Testis (tissue), 5 donors: Measurements from ENCODE around the genes KIAA0408 and AKAP7.

DNA sequence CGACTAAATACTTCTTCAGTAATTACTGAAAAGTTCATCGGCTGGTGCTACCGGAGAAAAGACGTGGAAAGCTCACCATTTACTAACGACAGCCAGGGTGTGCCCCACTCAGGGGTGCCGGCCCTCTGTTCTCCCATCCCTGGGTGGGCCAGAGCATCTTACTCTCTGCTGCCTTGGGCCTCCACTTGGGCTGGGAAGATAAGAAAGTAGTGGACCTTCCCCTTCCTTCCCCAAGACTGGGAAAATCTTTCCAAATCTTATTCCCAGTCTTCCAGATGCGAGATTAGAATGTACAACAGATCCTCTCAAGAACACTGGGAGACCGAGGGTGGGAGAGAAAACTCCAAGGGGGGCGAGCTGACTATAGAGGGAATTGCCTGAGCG lies 1.3 kb upstream of the RSPO3 start:
- PRO-cap, 3 experiments, result no peak in any of the 3 experiments
- RAMPAGE, long total RNA, 2 experiments, result no peak in any of the 2 experiments
- RRBS, result 9% methylated on average over 4 of the region's 10 CpGs

- PRO-cap, 3 experiments, result peak in 1 of 3 experiments; most common minus-strand start chr6:127121532 (in 1)
- RAMPAGE, long total RNA, 2 experiments, result no peak in any of the 2 experiments
- RRBS, result no CpG with 5 or more reads among the region's 17 CpGs
Measured at GRCh38 chr6:127121239-127121874, 2.9 kb downstream of the RSPO3 start.

DNA sequence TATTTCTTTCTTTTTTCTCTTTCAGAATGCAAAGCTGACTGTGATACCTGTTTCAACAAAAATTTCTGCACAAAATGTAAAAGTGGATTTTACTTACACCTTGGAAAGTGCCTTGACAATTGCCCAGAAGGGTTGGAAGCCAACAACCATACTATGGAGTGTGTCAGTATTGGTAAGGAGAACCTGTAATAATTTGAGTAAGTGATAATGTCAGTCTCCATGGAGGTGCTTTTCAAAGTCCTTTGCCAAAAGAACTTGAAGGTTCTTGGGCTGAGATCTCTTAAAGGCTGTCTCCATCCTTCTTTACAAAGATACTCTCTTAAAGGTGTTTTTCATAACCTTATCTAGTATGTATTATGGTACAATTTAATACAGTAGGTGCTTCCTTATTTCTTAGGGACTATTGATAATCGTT lies 31.9 kb downstream of the RSPO3 start:
- PRO-cap, 3 experiments, result no peak in any of the 3 experiments
- RAMPAGE, long total RNA, 2 experiments, result no peak in any of the 2 experiments
- RRBS, result no CpG with 5 or more reads among the region's 1 CpG

DNA sequence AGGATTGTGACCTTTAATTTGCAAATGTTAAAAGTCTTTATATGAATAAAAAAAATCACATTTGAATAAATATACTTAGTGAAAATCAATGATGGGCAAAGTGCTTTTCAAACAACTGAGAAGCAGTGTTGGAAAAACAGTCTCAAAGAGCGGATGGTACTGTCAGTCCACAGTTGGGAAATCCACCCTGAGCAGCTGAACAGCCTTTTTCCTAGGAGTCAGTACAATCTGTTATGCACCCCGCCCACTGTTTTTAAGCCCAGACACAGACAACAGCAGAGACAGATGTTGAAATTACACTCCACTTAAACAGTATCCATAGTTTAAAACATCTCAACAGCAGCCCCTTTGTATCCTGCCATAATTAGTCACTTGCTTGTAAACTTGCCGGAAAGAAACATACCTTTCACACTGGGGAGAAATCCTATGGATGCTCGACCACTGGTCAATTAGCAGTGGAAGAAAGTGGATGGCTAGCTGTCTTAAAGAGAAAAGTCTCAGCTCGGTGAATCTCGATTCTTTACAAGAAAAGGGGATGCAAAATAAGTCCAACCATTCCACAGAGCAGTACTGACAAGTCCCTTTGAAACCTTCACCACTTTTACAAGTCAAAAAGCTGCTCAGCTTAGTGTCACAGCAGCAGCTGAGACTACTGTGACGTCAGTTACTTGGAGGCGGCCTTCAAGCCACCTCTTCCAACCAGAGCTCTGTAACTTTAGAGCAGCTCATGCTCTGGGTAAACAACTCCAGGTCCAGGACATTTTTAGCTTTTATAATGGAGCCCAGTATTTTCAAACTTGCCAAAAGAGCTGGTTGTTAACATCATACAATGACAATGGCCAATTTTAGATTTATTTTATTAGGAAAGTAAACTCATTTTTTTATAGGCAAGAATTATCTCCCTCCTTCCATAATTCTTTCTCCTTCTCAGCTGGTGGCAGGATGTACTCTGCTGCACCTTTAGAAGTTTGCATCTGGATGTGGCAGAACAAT lies at the start of gene KIAA0408:
Gene KIAA0408, minus strand, starts transcription at position 618 of the 993 bp plus-strand sequence.
- PRO-cap, 3 experiments, result peak in 3 of 3 experiments; most common plus-strand start position 256 of the sequence (in 1); most common minus-strand start position 603 of the sequence (in 3)
- RAMPAGE, long total RNA, 2 experiments, result no peak in any of the 2 experiments
- RRBS, result no CpG with 5 or more reads among the region's 8 CpGs

DNA sequence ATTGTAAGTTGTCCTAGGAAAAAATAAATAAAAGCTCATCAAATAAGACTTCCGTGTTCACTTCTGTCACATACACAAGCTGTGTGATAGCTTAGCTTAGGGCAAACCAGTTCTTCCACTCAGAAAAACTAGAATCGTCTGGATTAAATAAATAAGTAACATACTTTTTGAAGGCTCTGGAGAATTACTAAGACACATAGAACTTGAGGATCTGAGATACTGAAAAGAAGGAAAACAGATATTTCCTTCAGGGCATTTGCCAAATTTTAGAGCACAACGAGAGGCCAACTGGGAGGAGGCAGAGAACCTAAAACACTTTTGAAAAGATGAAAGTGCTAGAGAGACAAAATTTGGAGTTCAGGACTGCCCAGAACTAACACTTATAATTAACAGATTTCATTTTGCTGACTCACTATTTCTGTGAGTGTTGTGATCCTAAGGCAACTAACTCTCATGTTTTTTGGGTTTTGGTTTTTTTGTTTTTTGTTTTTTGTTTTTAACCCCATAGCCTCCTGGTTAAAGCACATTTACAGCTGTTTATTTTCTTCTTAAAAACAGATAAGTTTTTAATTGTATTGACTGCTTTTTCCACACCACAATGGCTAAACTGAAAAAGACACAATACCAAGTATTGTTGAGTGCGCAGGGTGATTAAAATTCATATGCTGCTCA lies 38.7 kb upstream of the THEMIS start:
- PRO-cap, 3 experiments, result no peak in any of the 3 experiments
- RAMPAGE, long total RNA, 2 experiments, result no peak in any of the 2 experiments
- RRBS, result no CpG with 5 or more reads among the region's 4 CpGs

GRCh38 chr6:128124428-128124994 lies 223.7 kb upstream of the THEMIS start:
- PRO-cap, 3 experiments, result no peak in any of the 3 experiments
- RAMPAGE, long total RNA, 2 experiments, result no peak in any of the 2 experiments
- RRBS, result no CpG with 5 or more reads among the region's 1 CpG

DNA sequence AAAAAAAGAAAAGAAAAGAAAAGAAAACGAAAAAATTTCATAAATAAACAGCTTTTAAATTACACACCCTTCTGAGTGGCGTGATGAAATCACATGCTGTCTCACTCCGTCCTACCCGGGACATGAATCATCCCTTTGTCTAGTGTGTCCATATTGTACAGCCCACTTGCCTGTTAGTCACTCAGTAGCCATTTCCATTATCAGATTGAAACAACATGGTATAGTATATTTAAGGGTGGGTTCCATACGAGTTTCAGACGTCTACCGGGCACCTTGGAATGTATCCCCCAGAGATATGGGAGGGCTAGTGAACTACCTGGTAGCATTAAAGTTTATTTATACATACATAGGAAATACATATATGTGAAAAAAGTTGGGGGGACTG lies 11.5 kb downstream of the PTPRK start:
- PRO-cap, 3 experiments, result no peak in any of the 3 experiments
- RAMPAGE, long total RNA, 2 experiments, result no peak in any of the 2 experiments
- RRBS, result no CpG with 5 or more reads among the region's 7 CpGs

GRCh38 chr6:129032105-129032744 lies 149.3 kb downstream of the LAMA2 start:
- PRO-cap, 3 experiments, result no peak in any of the 3 experiments
- RAMPAGE, long total RNA, 2 experiments, result no peak in any of the 2 experiments
- RRBS, result no CpG with 5 or more reads among the region's 4 CpGs

DNA sequence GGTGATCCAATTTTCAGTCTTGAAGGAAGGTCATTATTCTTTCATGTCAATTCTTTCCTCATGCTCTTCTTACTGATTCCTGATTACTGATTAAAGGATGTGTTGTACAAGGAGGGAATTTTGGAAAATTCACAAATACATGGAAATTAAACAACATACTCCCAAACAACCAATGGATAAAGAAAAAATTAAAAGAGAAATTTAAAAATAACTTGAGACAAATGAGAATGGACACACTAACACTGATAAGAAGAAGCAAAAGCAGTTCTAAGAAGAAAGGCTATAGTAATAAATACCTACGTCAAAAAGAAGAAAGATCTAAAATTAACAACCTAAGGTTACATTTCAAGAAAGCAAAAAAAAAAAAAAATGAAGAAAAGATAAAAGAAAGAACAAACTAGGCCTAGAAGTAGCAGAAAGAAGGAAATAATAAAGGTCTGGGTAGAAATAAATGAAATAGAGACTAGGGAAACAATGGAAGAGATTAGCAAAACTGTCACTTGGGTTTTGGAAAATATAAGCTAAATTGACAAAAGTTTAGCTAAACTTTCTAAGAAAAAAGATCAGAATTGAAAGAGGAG lies 181.2 kb downstream of the LAMA2 start:
- PRO-cap, 3 experiments, result no peak in any of the 3 experiments
- RAMPAGE, long total RNA, 2 experiments, result no peak in any of the 2 experiments
- RRBS, result no CpG with 5 or more reads among the region's 1 CpG

DNA sequence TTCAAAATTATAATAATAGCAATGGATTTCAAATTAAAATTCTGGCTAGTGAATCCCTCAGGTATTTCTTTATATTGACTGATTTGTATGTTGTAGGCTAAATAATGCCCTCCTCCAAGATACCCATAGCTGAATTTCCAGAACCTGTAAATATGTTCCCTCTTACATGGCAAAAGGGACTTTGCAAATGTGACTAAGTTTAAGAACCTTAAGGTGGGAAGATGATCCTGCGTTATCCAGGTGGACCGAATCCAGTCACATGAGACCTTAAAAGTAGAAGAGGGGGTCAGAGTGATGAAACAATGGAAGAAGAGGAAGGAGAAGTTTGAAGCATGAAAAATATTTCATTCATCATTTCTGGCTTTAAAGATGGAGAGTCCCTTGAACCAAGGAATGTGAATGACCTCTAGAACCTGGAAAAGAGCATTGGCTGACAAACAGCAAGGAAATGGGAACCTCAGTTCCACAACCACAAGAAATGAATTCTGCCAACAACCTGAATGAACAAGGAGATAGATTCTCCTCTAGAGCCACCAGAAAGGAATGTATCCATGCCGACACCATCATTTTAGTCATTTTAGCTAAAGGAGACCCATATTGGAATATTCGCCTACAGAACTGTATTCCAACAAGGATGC lies 349.7 kb downstream of the LAMA2 start:
- PRO-cap, 3 experiments, result no peak in any of the 3 experiments
- RAMPAGE, long total RNA, 2 experiments, result no peak in any of the 2 experiments
- RRBS, result no CpG with 5 or more reads among the region's 4 CpGs

DNA sequence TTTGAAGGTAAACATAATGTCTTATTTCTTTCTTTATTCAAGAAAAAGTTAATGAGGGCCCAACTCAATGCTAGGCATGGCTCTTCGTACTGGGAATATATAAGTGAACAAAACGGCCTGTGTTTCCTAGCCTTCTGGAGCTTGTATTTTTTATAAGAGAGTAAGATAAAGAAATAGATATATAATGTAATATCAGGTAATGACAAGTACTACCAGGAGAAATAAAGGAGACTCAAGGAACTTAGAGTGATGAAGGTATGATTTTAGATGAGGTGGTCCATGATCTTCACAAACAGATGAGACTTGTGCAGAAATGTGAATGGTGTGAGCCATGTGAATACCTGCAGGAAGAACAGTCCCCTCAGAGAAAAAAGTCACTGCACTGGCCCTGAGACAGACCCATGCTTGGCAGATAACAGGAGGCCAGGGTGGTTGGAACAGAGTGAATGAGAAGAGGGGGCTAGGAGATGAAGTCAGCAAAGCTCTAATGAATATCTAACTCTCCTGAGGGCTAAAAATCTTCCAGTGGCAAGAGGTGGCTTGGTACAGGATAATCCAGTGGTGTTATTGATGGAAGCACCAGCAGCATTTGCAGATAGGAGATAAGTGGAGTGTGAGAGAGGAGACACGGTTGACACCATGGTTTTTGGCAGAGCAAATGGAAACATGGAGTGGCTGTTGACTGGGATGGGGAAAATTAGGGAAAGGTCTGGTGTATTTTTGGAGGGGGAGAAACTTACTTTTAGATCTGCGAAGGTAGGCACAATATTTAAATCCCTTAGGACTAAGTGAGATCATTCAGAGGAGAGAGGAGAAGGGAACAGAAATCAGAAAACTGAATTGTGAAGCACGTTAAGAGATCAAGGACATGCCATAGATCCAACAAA lies 363.1 kb downstream of the ARHGAP18 start:
- PRO-cap, 3 experiments, result no peak in any of the 3 experiments
- RAMPAGE, long total RNA, 2 experiments, result no peak in any of the 2 experiments
- RRBS, result no CpG with 5 or more reads among the region's 5 CpGs

DNA sequence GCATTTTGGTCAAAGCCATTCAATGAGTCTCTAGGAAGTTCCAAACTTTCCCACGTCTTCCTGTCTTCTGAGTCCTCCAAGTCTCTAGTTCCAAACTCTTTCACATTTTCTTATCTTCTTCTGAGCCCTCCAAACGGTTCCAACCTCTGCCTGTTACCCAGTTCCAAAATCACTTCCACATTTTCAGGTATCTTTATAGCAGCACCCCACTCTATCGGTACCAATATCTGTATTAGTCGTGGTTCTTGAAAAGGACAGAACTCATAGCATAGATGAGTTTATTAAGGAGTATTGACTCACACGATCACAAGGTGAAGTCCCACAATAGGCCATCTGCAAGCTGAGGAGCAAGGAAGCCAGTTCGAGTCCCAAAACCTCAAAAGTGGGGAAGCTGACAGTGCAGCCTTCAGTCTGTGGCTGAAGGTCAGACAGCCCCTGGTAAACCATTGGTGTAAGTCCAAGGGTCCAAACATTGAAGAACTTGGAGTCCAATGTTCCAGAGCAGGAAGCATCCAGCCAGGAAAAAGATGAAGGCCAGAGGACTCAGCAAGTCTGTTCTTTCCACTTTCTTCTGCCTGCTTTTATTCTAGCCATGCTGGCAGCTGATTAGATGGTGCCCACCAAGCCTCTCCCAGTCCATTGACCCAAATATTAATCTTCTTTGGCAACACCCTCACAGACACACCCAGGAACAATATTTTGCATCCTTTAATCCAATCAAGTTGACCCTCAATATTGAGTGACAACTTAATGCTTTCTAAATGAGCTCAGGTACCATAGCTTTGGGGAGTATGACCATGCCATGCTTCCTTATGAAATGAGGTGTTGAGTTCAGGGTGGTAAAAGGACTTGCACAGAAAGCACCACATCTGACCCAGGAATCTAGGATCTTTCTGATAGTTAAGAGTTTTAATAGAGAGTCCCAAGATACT lies 120.2 kb downstream of the ARHGAP18 start:
- PRO-cap, 3 experiments, result no peak in any of the 3 experiments
- RAMPAGE, long total RNA, 2 experiments, result no peak in any of the 2 experiments
- RRBS, result no CpG with 5 or more reads among the region's 6 CpGs

GRCh38 chr6:129672133-129672787 lies 37.7 kb downstream of the ARHGAP18 start:
- PRO-cap, 3 experiments, result no peak in any of the 3 experiments
- RAMPAGE, long total RNA, 2 experiments, result no peak in any of the 2 experiments
- RRBS, result no CpG with 5 or more reads among the region's 5 CpGs

DNA sequence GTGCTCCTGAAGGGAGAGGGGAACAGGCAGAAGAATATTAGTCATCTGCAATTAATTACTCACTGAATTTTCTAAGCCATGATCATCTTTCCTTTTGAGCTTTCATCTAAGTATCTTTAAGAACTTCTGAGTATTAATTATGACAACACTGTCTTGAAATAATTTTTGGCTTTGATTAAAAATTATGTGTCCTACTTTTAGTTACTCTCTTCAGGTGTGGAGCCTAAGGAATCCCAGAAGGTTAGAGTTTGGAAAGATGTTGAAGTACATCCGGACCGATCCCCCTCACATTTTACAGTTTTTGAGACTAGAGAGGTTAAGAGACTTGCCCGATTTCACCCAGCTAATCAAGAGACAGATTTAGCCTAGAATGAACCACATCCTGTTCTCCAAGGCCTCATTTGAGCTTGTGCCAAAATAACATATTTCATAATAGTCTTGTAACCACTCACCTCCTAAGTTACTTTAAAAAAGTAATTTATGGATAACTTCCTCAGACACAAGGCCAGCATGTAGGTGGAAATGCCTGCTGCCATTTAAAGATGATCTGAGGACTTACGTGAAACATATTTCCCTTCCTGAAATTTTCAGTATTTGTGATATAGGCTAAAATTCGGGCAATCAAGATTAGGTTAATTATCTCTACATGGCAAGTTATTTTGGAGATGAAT lies 39.7 kb upstream of the ARHGAP18 start:
- PRO-cap, 3 experiments, result no peak in any of the 3 experiments
- RAMPAGE, long total RNA, 2 experiments, result no peak in any of the 2 experiments
- RRBS, result no CpG with 5 or more reads among the region's 5 CpGs

- PRO-cap, 3 experiments, result no peak in any of the 3 experiments
- RAMPAGE, long total RNA, 2 experiments, result no peak in any of the 2 experiments
- RRBS, result no CpG with 5 or more reads among the region's 7 CpGs
Measured at GRCh38 chr6:129775083-129775482, 65.1 kb upstream of the ARHGAP18 start.

DNA sequence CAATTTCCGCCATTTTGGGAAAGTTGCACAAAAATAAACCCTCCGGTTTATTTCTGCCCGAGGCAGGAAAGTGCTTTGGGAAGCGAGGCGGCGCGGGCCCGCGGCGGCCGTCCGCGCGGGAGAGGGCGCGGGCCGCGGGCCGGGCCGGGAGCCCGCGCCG lies 1.2 kb downstream of the L3MBTL3 start:
- PRO-cap, 3 experiments, result no peak in any of the 3 experiments
- RAMPAGE, long total RNA, 2 experiments, result no peak in any of the 2 experiments
- RRBS, result 1% methylated on average over 15 of the region's 23 CpGs

- PRO-cap, 3 experiments, result peak in 3 of 3 experiments; most common plus-strand start chr6:131062611 (in 1); most common minus-strand start chr6:131062522 (in 1)
- RAMPAGE, long total RNA, 2 experiments, result no peak in any of the 2 experiments
- RRBS, result 1% methylated on average over 8 of the region's 54 CpGs
Measured at GRCh38 chr6:131062072-131062719, 849 bp downstream of the EPB41L2 start.

- PRO-cap, 3 experiments, result peak in 3 of 3 experiments; most common plus-strand start chr6:131135296 (in 3); most common minus-strand start chr6:131135338 (in 3)
- RAMPAGE, long total RNA, 2 experiments, result no peak in any of the 2 experiments
- RRBS, result 2% methylated on average over 44 of the region's 108 CpGs
Measured at GRCh38 chr6:131134833-131136141, at the start of gene AKAP7. Gene AKAP7, plus strand, starts transcription at chr6:131135467.

- PRO-cap, 3 experiments, result no peak in any of the 3 experiments
- RAMPAGE, long total RNA, 2 experiments, result no peak in any of the 2 experiments
- RRBS, result no CpG with 5 or more reads among the region's 4 CpGs
Measured at GRCh38 chr6:131368347-131368924, 204.6 kb upstream of the ARG1 start.

DNA sequence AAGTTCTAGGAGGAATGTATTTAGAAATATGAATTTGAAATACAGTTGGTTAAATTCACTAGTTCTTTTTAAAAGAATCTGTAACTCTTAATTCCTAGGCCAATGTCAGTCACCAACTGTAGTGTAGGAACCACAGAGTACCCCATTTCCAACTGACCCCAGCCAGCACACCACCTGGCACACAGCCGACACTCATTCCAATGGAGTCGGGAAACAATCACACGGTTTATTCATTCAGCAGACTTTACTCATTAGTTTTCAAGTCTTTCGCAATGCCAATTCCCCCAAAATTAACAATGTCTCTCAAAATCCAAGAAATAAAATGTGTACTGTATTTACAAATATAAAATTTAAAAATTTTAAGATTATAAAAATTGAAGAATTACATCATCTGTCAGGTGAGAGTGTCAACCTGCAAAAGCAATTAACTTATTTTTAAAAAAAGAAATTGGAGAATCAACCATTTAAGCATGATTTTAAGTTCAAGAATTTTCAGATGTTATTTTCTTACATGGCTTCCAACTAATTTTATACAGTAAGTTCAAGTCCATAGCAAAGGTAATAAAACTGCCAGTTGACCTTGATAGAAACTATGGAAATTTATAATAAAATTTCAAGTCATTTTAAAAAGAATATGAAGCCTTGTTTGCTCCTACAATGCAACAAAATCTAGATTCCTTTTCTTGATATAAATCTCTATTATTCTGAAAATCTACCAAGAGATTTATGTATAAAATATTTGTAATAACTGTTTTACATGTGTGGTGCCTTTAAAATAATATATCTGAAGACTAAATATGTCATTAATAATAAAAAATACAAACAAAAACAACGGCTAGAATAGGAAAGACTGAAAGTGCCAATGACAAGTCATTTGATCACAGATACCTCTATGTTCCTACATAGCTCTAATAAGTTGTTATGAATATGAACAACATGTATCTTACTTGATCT lies 13.8 kb downstream of the ARG1 start:
- PRO-cap, 3 experiments, result no peak in any of the 3 experiments
- RAMPAGE, long total RNA, 2 experiments, result no peak in any of the 2 experiments
- RRBS, result no CpG with 5 or more reads among the region's 5 CpGs